WTC11 (cell line): ENCODE results near the gene CREM.

DNA sequence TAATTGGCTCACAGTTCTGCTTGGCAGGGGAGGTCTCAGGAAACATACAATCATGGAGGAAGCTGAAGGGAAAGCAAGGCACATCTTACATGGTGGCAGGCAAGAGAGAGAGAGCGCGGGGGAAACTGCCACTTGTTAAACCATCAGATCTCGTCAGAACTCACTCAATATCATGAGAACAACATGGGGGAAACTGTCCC lies 344.2 kb upstream of the NRP1 start:
- PRO-cap: no peak

DNA sequence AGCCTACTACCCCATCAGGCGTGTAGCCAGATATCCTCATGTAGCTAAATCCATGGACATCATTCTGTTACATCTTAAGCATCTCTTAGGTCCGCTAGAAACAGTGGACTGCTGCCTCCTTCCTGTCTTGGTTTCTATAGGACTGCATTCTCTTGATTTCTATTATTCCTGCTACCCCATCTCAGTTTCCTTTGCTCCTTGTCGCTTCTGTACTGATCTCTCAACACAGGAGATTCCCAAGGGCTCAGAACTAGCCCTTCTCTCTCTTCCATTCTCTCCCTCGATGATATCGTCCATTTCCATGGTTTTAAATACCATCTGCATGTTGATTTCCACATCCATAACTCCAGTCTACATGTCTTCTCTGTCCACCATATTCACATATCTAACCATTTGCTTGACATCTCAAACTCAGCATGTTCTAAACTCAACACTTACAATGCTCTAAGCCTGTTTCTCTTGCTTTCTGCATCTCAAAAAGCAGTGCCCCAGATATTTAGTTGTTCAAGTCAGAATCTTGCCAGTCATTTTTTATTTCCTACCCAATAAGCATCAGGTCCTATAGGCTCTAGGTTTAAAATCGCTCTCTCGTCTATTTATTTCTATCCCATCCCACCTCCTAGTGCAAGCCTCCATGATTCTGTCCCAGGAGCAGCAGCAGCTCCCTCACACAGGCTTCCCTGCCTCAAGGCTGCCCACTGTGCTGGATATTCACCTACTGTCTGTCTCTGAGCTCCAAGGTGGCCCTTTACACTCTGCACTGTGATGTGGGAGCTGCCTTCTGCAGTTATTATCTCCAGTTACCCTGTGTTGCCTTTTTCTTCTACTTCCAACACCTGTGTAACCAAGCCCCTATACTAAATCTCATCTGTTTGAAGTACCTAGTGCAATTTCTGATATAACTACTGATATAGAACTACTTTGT lies 581.7 kb downstream of the PARD3 start:
- PRO-cap: no peak

GRCh38 chr10:34470385-34470589 lies 344.8 kb downstream of the PARD3 start:
- PRO-cap: no peak

DNA sequence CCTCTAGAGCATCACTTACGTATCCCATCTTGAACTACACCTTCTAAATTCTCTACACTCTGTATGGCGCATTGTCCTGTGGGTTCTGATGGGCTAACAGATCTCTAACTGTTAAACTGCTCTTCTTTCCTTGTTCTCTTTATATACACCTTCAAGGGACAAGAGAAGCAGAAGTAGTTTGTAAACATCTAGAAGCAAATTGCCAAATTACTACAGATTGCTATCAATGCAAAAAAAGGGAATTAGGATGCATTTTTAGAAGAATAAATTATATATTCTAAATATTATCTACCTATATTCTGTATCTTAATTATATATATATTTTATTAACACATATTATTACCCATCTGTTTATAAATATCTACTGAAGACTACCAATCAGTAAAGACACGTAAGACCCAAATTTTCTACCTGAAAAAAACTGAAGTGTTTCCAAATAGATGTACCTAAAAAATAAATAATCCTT lies 299.6 kb downstream of the PARD3 start:
- PRO-cap: no peak

- PRO-cap: no peak
Observed at GRCh38 chr10:34643151-34643481, 172.0 kb downstream of the PARD3 start.

DNA sequence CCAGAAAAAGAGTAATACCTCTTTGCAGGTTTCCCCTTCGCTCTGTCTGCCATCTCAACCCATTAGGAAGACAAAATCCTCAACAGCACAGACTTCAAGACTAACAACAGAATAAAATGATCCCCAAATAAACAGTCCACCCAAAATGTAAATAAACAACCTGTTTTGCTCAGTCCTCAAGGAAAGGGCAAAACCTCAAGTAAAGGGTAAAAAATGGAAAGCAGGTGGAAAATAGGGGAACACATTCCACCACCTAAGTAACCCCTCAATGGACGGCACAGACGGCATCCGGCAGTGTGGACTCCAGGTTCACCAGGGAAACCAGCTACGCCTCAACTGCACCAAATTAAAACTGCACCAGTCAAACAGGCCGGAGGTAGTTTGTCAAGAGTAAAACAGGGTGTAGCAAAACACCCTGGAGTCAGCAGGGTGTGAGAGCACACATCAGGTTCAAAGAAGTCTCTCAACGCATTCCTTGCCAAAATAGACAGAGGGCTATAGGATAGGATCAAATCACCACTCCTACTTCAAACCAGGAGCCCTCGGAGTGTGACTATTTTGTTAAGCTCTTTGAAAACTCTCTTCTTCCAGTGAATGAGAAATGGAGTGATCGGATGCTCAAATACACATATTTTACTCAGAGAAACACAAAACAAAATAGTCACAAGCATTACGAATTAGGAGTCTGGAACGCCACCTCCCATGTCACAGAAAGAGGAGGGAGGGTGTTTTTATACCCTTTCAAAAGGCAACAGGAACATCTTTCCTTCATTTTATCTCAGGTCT lies 136.0 kb downstream of the PARD3 start:
- PRO-cap: no peak

GRCh38 chr10:34810992-34811782 lies 3.9 kb downstream of the PARD3 start:
- PRO-cap: no peak

DNA sequence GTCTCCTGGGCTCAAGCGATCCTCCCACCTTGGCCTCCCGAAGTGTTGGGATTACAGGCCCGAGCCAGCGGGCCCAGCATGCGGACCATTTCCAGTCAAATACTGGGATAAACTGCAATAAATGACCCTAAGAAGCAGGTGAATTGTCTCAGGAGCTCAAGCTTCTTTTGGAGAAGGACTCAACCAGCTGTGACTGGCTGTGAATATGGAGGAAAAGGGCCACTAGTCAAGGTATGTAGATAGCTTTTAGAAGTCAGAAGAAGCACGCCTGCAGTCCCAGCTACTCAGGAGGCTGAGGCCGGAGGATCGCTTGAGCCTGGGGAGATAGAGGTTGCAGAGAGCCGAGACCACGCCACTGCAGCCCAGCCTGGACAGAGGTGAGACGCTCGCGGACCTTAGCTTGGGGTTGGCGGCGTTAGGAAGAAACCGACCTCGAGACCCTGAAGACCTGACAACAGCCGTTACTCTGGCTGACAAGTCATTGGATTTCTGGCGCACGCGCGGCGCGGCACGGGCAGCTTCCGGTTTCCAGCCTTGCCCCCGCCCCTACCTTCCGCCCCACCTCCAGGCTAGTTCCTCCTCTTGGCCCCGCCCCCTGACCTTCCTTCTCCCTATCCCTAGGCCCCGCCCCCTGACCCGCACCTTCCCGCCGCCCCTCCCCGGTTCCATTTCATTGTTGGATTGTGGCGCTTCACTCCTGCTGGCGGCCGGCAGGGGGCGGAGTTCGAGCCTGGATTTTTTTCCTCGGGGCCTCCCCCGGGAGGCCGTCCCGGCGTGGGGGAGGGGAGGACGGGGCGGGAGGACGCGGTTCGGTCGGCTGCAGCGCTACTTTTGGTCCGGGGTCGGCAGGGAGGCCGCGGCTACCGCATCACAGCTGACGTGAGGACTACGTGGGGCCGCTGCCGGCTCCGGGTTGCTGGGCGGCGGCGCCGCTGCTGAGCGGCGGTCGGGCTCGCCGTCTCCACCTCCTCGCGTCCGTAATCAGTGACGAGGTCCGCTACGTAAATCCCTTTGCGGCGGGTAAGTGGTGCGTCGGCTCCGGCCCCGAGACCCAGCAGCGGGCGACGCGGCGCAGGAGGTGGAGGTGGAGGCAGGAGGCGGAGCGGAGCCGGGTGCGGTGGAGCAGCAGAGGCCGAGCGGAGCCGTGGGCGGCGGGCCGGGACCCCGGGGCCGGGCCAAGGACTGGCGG lies at the start of gene CREM:
Gene CREM, plus strand, starts transcription at position 673 of the 1,189 bp plus-strand sequence.
- PRO-cap: bidirectional peak, plus-strand start at position 721 of the sequence, minus-strand start at position 483 of the sequence; bidirectional peak, plus-strand start at position 1,054 of the sequence, minus-strand start at position 986 of the sequence

- PRO-cap: no peak
Observed at GRCh38 chr10:35211078-35211833, 84.6 kb downstream of the CREM start.

DNA sequence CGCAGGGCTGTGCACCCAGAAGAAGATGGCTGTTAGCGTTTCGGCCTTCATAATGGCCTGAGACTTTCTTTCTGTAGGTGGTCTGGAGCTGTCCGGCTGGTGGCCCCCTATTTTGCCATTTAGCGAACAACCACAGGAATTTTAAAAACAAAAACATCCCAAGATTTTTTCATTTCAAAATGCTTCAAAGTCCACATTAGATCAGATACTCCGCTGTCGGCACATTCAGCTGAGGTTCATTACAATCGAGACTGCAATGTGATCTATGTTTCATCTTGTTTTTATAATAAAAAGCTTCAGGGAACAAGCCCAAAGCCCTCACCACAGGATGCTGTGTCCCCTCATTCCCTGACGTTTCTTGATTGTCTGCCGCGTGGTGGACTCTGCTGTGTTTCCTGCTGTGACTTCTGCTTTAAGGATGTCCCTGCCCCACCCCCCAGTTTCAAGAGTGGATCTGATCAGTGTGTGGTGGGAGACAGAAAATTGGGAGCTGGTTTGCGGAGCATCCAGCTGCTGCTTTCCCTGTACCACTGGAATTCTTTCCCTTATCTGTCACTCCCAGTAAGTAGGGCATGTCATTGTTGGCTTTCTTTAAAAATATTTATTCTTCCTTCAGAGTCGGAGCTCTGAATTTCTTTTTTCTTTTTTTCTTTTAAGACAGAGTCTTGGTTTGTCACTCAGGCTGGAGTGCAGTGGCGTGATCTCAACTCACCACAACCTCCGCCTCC lies 86.2 kb downstream of the CREM start:
- PRO-cap: no peak

DNA sequence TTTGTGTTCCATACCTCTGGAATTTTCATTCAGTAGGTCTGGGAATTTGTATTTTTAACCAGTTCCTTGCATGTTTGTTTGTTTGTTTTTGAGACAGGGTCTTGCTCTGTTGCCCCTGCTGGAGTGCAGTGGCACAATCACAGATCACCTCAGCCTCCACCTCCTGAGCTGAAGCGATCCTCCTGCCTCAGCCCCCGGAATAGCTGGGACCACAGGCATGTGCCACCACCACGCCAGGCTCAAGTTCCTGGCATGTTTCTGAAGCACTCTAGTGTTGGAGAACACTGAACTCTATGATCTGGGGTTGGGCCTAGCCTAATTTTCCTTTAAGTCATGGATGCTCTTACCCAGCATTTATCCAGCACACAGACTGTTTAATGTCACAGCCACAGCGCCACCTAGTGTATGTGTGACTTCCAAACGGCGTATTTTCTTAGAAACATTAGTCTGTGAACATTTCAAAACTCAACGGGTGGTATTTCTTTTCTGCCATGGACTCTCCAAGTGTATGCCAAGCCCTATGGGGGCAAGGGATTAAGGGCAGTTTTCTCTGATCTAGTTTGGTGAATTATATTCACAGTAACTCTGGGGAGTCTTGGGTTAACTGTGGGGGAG lies 91.7 kb downstream of the CREM start:
- PRO-cap: no peak

DNA sequence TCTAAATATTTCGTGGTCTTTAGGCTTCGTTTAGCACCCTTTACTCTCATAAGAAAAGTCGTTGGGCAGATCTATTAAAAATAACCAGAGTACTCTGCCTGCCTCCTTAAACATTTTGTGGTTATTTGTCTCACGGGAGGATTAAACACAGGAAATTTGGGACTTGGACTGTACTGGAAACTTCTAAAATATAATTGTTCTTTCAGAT lies 109.5 kb downstream of the CCNY start:
- PRO-cap: no peak

DNA sequence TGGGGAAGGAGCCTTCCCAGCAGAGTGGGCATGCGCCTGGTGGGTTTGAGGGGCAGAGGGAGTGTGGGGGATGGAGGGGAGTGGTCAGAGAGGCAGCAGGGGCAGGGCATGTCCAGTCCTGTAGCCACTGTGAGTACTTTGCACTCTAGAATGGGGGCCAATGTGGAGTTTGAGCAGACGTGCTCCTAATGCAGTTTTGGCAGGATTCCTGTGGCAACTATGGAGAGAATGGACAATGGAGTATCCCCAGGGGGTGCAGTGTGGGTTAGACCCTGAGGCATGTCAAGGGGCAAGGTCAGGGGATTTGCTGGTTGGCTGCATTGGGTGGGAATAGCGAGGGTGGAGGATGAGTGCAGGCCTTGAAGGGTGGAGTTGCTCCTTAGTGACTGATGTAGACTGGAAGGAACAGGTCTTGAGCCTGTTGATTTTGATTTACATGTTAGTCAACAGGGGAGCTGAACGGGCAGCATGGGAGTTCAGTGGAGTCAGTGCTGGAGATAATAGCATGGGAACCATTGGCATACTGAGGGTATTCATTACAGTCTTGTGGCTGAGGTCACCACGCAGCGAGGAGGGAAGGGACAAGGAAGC lies 112.4 kb downstream of the CCNY start:
- PRO-cap: no peak

- PRO-cap: no peak
Observed at GRCh38 chr10:35512376-35512881, 92.7 kb upstream of the GJD4 start.

DNA sequence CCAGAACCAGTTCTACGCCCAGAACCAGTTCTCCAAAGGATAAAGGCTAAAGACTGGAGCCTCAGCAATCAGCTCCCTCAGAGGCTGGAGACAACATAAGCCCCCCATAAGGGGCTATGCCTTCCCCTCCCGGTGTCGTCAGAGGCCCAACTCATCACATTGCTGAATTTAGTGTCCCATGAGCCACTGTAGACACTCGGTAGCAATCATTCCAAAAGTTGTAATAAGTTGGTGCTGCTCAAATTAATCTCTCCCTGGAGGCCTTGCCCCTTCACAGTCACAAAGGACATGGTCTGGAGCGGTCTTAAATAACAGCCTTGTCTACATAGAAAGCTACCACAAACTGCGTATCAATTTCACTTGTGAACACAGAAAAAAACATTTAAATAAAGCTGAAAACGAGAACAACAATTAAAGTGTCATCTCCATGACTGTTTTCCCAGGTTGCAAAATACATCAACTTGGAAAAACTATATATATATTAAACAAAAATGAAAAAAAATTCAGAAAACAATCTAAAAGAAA lies 35.4 kb downstream of the ZNF248 start:
- PRO-cap: no peak

DNA sequence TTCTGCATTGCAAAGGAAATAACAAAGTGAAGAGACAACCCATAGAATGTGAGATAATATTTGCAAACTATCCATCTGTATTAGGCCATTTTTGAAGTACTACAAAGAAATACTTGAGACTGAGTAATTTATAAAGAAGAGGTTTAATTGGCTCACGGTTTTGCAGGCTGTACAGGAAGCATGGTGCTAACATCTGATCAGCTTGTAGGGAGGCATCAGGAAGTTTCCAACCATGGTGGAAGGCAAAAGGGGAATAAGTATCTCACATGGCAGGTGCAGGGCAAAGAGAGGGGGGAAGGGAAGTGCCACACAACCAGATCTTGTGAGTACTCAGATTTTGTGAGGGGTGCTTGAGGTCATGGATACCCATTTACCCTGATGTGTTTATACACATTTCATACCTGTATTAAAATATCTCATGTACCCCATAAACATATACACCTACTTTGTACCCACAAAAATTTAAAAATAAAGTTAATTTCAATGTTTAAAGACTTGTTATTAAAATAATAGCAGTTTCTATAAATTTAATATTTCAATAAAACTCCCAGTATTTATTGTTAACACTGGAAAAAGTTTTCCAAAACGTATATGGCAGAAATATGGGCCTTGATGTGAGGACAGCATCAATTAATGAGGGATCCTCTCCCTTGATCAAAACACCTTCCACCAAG lies 28.8 kb downstream of the ZNF37A start:
- PRO-cap: no peak

DNA sequence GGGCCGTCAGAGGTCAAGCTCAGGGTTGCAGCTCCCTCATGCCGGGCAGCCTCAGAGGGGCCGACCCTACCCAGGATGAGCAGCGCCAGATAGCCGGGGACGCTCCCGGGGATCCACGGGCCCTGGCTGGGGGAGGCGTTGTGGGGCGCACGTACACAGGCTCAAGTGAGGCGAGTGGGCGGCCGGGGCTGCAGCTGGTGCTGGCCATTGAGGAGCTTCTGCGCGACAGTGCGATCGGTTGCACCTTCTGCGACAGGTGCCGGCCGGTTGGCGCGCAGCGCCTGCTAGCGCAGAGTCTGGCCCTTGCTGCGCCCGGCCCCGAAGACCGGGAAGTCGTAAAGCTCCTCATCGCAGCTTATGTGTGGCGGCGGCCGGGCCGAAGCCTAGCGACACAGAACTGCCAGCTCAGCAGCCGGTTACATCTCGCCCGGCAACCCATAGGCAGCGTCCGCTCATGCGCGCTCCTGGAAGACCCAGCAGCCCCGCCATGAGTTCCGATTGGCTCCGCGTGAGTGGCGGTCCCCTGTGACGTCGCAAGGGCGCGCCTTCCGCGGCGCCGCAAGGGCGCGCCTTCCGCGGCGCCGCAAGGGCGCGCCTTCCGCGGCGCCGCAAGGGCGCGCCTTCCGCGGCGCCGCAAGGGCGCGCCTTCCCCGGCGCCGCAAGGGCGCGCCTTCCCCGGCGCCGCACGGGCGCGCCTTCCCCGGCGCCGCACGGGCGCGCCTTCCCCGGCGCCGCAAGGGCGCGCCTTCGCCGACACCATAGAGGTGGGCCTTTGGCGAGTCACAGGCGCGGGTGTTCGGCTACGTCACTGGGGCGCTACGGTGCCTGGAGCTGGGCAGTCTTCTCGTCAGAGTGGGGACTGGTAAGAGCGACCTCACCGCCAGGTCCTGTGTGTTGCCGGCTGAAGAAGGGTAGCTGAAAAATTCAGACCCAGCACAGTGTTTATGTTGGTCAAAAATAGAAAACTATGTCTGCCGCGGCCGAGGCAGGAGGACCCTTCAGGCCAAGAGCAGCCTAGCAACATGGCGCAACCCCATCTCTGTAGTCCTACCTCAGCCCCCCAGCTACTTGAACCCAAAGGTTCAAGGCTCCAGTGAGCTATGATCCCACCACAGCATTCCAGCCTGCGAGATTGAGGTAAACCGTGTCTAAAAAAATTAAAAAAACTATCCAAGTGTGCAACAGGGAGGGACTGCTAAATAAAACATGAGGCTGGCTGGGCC lies 308.7 kb downstream of the ZNF37A start:
- PRO-cap: unidirectional peak, plus-strand start at position 787 of the sequence; unidirectional peak, plus-strand start at position 822 of the sequence

- PRO-cap: no peak
Observed at GRCh38 chr10:42816318-42816825, 33.8 kb downstream of the BMS1 start.

DNA sequence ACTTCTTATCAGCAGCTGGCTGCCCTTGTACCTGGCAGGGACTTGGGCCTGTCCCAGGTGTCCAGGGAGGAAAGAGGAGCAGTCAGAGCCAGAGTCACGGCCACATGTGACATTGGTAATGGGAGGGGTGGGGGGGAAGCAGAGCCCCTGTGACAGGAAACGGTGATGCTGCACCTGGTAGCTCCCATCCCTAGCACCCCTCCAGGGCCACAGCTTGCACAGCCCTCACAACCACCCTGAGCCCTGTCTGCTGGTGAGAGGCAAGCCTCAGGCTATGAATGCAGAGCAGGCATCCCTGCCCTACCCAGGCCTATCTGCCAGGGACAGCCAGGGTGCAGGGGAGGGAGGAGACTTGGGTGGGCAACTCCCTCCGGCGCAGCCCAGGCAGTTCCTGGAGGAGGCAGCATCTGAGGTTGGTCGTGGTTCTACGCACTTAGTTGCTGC lies 24.3 kb downstream of the RET start:
- PRO-cap: no peak

GRCh38 chr10:43172309-43173371 lies 34.4 kb downstream of the CSGALNACT2 start:
- PRO-cap: no peak